Renal cortical epithelial cell (primary cell): ENCODE measurements around the genes ZNF410, LTBP2 and MLH3.

DNA sequence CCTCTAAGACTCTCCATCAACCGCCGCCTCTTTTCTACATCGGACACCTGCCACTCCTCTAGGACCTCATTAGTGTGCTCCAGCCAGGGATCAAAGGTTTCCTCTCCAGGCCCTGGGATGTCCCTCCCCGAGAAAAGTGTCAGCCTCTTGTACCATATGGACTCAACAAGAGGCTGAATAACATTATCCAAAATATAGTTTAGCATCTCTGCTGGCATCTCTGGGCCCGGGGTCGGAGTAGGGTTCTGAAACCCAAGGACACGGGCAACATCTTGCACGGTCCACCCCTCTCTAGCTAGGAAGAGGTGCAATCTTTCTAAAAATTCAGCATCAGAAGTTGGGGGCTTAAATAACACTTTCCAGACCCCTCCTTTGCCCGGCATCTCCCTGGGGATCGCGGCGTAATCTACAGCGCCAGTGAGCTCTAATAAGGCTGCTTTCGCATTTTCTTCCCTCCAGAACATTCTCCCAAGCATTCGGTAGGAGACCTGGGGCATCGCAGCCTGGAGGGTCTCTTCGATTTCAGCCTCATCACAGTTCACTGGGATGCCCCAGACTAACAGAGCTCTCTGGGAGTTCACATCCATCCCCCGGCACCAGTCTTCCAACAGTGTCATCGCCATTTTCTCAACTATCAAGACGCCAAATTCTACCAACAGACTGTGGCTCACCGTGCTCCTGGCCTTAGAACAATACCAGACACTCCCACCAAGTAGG lies 1.0 kb downstream of the PNMA1 start:
- RRBS, result no CpG with 5 or more reads among the region's 21 CpGs

DNA sequence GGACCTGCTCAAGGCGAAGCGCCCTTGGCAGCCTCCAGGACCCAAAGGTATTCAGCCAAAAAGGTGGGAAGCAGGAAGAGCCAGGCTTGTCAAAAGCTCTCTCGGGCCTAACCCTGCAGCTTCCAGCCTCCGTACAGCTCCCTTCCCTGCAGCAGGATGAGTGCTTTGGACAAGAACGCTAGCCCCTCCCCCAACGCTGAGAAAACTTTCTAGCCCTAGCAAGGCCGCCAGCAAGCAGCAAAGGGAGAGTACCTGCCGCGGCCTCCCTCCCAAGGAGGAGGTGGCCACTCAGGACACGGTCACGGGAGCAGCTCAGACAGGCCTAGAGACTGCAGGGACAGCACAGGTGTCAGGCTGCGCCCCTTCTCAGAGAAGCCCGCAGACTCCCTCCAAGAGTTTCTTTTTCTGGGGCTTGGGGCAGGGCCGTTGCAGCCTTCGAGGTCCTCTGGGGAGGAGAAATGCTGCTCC lies 3.8 kb upstream of the PNMA1 start:
- RRBS, result no CpG with 5 or more reads among the region's 15 CpGs

- RRBS, result no CpG with 5 or more reads among the region's 24 CpGs
Measured at GRCh38 chr14:73739173-73739994, 20.7 kb downstream of the MIDEAS start.

DNA sequence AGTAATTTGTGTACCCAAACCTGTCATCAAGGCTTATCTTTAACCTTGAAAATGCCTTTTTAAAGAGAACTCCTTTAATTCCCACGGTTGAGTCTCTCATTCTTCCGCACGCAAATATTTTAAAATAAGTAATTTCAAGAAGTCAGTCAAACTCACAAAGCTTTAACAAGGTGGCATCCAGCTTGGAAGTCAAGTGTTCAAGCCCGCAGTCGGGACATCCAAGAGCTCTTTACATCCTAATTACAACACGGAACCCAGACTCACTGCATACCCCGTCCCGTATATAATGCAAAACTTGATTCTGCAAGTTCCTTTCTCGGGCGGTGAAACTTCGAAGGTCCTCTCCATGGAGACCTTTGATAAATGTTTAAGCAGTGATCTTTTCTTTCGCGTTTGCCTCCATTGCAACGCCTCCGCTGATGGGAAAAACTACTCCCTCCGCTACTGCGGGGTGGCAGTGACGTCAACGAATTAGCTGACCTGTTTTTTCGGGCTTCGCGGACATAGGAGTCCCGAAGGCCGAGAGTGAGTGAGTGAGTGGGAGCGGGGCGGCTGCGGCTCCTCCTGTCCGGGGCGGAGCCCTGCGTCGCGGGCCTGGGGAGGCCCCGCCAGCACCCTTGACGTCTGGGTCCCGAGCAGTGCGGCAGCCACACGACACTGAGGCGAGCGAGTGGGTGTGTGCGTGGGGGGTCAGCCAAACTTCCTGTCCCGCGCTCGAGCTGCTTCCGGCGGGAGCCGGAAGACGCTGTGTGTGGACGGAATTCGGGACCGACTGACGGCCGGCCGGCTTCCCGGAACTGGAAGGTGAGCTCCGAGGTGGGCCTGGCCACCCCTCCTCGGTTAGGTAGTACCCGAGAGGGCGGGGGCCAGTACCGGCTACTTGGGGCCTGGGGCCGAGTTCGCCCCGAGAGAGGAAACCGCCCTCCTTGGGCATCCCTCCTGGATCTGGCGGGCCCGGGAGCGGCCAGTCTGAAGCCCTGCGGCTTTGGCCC lies at the start of gene ZNF410:
ZNF410 (plus strand) TSS at position 748 of the 992 bp plus-strand sequence.
- RRBS, result 1% methylated on average over 15 of the region's 67 CpGs

GRCh38 chr14:73977783-73978355 lies 27.8 kb downstream of the COQ6 start:
- RRBS, result no CpG with 5 or more reads among the region's 5 CpGs

DNA sequence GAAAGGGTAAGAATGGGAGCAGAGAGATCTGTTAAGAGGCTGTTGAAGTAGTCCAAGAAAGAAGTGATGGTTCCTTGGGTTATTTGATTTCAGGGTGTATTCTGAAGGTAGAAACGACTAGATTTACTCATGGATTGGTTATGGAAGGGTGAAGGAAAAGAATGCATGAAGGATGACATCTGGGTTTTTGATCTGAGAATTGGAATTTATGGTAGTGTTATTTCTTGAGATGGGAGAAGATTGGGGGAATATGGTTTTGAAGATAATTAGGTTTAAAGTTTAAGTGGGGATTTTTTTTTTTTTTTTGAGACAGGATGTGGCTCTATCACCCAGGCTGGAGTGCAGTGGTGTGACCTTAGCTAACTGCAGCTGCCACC lies 4.3 kb downstream of the LIN52 start:
- RRBS, result no CpG with 5 or more reads among the region's 1 CpG

- RRBS, result no CpG with 5 or more reads among the region's 17 CpGs
Measured at GRCh38 chr14:74501133-74501813, 7.7 kb downstream of the ISCA2 start.

- RRBS, result no CpG with 5 or more reads among the region's 19 CpGs
Measured at GRCh38 chr14:74551727-74552428, 58.3 kb downstream of the ISCA2 start.

DNA sequence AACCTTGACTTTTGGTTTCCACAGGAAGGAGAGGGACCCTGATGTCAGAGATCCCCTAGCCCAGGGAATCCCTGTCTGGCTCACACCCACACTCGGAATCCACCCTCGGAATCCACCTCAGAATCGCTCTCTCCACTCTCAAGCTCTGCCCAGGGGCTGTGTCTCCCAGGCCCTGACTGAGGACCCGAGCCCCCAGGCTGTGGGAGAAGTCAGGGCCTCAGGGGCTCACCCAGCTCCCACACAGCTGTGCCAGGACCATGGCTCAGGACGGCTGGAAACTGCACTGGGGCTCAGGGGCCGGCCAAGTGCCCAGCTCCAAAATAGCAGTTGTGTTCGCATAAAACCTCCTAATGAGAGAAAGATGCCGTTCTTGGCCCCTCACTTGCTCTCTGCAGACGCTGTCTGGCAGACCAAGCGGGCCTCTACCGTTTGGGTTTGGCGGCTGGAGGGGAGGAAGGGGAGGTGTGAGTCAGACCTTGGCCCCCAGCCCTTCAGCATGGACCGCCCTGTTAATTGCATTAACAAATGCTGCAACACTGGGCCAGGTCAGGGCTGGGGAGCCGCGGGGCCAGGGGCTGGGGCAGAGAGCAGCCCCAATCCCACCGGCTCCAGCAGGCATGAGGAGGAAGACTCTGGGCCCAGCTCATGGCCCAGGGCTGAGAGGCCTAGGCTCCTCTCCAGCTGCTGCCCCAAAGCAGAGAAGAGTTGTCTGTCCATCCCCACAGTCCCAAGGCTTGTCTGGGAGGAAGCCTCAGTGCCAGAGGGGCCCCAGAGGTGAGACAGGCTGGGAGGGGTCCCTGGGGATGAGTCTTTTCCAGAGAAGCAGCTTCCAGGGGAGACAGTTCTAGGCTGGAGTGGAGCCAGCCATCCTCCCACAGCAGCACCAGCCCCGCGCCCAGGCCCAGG lies 17.1 kb downstream of the LTBP2 start:
- RRBS, result no CpG with 5 or more reads among the region's 18 CpGs

DNA sequence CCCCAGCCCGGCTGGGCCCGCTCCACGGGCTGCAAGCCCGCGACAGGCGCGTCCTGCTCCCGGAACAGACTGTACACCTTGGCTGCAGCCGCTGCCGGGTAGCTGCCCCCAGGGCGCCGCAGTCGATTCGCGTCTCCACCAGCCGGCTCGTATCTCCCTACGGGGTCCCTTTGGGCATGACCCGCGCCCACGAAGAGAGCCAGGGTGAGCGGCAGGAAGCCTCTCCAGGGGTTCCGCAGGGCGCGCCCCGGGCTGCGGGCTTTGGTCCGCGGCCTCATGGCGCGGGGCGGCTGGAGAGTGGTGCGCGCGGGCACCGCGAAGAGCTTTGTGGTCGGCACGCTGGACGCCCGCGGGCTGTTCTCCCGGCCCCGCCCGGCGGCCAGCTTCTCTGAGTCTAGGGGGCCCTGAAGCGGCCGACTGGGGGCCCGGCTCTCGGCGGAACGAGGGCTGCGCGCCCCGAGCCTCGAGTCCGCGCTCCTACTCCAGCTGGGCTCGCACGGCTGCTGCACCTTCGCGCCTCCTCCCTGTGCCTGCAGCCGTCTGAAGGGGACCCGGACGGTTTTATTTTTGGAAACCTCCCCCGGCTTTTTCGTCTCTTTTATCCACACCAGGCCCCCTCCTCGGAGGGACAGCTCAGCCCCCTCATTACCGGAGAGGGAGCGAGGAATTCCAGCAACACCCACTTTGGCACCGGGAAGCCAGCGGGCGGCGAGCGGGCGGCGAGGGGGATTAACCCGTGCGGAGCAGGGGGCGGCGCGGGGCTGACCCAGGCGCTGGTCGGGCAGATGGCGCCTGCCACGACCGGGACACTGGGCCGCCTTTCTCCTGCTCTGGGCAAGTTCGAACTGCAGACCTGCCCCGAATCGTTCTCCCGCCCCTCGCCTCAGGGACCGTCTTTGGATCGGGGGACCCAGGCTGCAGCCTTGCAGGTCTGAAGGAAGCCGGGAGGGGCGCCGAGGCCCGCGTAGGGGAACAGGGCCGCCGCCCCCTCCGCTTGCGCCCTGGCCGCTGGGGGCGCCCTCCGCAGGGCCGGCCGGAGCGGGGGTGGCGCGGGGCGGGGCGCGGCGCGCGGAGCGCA lies at the start of gene LTBP2:
LTBP2 (minus strand) TSS at position 571 of the 1,078 bp plus-strand sequence.
- RRBS, result 2% methylated on average over 47 of the region's 119 CpGs

DNA sequence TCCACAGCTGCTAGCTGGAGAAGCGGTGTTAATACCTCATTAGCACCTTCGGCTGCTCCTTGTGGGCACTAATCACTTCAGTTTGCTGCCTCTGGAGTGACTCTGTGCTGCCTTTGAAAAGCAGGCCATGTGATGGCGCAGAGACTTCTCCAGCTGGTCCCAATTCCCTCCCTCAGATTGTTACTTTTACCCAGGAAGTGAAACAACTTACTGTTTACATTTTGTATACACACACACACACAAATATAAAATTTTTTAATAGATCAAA lies 41.4 kb upstream of the LTBP2 start:
- RRBS, result no CpG with 5 or more reads among the region's 3 CpGs

- RRBS, result no CpG with 5 or more reads among the region's 5 CpGs
Measured at GRCh38 chr14:74792566-74793056, 29.5 kb downstream of the YLPM1 start.

- RRBS, result no CpG with 5 or more reads among the region's 2 CpGs
Measured at GRCh38 chr14:74809431-74809795, 46.3 kb downstream of the YLPM1 start.

- RRBS, result no CpG with 5 or more reads among the region's 9 CpGs
Measured at GRCh38 chr14:74812482-74812877, 49.4 kb downstream of the YLPM1 start.

GRCh38 chr14:74835648-74836125 lies 40.3 kb downstream of the PROX2 start:
- RRBS, result no CpG with 5 or more reads among the region's 6 CpGs

GRCh38 chr14:74882076-74882941 lies 593 bp downstream of the DLST start:
- RRBS, result under 1% methylated on average over 14 of the region's 54 CpGs

GRCh38 chr14:74948155-74948971 lies 7.0 kb downstream of the PGF start:
- RRBS, result 92% methylated on average over 7 of the region's 25 CpGs

- RRBS, result no CpG with 5 or more reads among the region's 9 CpGs
Measured at GRCh38 chr14:74984575-74985021, 18.1 kb upstream of the EIF2B2 start.

DNA sequence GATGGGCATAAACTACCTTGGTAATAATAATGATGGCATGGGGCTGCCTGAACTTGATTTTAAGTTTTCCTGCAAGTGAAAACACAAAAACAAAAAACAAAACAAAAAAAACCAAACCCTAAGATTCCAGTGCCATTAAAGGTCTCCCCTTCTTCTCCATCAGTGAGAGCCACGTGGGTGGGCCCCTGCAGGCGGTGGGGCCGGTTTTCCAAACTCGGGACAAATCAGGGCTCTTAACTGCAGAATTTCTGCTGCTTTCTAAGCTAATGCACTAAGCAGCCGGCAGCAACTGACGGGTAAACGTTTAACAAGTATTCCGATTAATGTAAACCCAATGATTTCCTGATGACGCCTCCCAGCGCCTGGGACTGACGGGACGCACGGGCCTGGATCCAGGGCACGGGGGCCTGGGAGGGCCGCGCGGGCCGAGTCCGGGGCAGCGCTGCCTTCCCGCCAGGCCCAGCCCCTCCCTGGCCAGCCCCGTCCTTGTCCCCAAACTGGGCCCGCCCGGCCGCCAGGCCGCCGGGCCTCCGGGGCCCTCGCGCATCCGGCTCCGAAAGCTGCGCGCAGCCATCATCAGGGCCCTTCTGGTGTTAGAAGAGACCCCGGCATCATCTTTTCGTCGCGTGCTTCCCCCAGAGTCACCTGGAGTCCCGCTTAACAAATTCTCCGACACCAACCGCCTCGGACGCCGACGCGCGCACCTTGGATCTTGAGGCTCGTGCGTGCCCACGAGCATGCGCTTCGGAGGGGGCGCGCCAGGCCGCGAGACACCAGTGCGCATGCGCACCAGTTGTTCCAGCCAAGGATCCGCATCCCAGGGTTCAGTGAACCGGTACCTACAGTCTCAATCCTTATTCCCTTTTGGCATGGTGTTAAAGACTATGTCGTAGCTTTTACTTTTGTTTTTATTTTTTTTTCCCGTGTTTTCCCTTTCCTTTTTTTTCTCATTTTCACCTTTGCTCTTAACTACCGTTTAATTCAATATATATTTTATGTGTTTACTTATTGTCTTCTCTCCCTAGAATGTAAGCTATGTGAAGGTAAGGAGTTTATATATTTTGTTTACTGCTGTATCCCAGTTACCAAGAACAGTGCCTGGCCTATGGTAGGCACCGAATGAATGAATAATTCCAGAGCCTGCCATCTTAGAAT lies at the start of gene MLH3:
MLH3 (minus strand) TSS at position 733 of the 1,155 bp plus-strand sequence.
- RRBS, result 1% methylated on average over 14 of the region's 64 CpGs

DNA sequence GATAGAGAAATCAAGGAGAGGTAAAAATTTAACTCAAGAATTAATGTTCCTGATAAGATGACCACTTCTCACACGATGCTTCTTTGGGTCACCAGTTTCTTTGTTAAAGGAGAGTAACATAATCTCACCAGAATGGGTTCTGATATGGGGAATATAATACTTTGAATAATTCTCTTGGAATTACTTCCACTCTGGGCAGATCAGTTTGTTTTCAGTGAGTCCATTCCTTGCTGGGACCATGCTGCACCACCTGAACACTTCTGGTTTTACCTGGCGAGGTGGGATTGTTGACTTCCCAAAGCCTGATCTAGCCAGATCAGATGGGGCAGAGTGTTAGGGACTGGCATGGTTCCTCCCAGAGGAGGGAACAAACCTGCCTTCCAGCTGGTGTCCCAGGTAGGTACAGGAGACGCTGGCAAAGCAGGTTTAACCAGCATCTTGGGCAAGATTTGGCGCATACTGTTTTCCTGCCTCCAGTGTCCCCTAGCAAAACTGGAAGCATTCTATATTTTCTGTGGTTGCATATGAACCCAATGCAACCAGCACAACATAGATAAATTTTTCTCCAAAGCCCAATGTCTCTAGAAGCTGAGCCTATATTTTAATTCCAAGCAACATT lies 14.7 kb upstream of the FOS start:
- RRBS, result no CpG with 5 or more reads among the region's 4 CpGs